Glomerular endothelial cell (primary cell): ENCODE data around the gene RALB.

- RAMPAGE, long total RNA, result no peak
Observed at GRCh38 chr2:119488263-119489139, 35.8 kb downstream of the SCTR start.

GRCh38 chr2:119699179-119699900, 20.3 kb downstream of the TMEM177 start:
- RAMPAGE, long total RNA, result no peak

- RAMPAGE, long total RNA, result no peak
Observed at GRCh38 chr2:119892943-119894042, 119.6 kb upstream of the EPB41L5 start.

GRCh38 chr2:119901906-119902578, 110.8 kb upstream of the EPB41L5 start:
- RAMPAGE, long total RNA, result no peak

DNA sequence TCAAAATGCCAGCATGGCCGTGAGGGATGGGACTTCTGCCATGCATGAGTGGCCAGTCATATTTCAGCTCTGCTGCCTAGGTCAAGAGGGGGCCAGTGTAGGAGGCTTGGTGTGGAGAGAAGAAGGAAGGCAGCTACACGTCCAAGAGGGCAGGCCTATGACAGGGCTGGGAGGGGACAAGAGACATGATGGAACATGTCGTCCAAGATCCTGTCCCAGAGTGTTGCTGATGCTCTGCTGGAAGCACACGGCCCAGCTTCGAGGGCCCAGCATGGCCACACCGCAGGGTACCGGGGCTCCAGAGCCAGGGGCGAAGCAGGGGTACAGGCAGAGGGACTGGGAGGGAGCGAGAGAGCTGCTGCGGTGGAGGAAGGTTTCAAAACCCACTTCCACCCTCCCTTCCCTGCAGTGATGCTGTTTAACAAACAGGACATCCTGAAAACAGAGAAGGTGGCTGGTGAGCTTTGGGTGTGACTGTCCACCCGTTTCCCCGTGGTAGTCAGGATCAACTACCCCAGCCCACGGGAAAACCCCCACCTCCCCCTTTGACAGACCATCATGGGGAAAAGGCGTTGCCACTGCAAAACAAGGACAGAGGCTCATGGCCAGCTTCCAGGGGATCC, 13.1 kb downstream of the TMEM185B start:
- RAMPAGE, long total RNA, result no peak

GRCh38 chr2:120251959-120252243, 751 bp upstream of the RALB start:
- RAMPAGE, long total RNA, result no peak

DNA sequence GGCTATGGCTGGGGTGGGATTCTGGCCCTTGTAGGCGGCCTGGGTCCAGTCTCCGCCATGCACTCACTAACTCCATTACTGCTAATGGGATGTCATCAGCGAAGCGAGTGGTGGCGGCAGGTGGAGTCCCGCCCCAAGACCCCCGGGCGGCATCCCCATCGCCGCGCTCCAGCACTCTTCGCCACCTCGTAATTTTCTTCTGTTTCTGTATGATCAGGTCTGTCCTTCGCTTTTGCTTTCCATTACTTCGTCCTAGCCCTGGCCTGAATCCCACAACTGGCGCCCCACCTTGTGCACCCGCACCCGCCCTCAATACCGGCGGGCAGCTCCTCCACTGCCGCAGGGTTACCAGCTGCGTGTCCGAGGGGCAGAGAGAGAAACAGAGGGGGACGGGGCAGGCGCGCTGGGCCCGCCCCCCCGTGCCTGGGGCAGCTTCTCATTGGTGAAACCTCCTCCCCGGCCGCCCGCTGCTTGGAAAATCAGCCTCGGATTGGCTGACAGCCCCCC, 355 bp upstream of the RALB start:
- RAMPAGE, long total RNA, result no peak

DNA sequence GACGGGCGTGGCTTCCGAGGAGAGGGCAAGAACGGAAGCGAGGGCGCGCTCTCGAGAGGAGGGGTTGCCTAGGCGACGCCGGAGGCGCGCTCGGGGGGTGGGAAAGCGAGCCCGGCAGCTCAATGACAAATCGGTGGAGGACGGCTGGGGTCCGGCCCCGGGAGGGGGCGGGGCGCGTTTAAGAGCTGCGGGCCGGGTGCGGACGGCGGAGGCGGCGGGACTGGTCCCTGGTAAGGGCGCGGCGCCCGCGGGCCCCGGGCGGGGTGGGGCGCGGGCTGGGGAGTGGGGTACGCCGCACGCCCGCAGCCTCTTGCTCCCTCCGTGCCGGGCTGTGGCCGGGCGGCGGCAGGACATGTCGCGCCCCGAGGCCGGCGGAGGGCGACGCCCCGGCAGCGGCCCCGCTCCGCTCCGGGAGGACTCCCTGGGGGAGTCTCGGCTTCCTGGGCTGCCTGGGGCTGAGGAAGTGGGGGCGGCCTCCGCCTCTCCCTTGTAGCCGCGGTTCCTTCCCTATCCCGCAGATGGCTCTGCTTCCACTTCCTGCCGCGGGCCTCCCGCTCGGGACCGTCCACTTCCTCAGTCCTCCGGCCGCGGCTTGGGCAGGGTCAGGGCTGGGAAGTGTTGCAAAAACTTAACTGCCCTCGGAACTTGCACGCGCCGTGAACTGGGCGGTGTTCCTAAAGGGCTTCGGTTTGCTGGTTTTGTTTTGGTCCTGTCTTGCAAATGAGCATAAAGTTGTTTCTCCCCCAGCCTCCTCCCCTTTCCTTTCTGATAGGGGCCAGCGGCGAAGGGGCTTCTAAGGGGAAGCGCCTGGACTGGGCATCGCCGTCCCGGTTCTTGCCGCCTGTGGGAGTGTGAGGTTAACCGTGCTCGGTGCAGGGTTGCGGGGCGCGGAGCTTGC, at the start of gene RALB:
TSS of gene RALB (plus strand) at position 102 of the 898 bp plus-strand sequence.
- RAMPAGE, long total RNA, result start-site peak on the plus strand centred at position 152 of the sequence, 119 bp wide, 743 and 753 reads in 2 replicates

GRCh38 chr2:120442803-120443476, 97.0 kb downstream of the INHBB start:
- RAMPAGE, long total RNA, result no peak

GRCh38 chr2:120535995-120536439, 190.1 kb downstream of the INHBB start:
- RAMPAGE, long total RNA, result no peak

DNA sequence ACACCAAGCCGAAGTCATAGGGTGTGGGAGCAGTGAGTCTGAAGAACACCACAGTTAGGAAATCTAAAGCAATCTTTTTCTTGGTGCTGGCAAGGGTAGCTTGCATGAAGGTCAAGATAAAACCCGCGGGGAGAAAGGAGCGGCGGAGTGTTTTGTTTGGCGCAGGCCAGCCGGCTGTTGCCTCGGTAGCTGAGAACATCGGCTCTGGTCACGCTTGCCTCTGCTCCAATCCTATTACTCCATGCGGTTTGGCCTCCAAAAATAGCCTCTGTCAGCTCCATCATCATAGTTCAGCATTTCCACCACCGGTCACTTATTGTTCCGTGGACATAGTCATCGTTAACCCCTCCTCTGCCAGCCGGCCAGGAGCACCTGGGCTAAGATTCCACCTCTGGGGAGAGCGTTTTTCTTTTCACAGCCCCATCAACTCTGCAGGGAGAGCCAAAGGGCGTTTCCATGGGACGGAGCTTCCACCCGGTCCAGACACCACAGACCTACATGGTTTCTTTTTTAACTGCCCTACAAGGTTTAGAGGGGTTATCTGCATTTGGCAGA, 169.0 kb upstream of the GLI2 start:
- RAMPAGE, long total RNA, result no peak

- RAMPAGE, long total RNA, result no peak
Observed at GRCh38 chr2:120630063-120630748, 105.5 kb upstream of the GLI2 start.

DNA sequence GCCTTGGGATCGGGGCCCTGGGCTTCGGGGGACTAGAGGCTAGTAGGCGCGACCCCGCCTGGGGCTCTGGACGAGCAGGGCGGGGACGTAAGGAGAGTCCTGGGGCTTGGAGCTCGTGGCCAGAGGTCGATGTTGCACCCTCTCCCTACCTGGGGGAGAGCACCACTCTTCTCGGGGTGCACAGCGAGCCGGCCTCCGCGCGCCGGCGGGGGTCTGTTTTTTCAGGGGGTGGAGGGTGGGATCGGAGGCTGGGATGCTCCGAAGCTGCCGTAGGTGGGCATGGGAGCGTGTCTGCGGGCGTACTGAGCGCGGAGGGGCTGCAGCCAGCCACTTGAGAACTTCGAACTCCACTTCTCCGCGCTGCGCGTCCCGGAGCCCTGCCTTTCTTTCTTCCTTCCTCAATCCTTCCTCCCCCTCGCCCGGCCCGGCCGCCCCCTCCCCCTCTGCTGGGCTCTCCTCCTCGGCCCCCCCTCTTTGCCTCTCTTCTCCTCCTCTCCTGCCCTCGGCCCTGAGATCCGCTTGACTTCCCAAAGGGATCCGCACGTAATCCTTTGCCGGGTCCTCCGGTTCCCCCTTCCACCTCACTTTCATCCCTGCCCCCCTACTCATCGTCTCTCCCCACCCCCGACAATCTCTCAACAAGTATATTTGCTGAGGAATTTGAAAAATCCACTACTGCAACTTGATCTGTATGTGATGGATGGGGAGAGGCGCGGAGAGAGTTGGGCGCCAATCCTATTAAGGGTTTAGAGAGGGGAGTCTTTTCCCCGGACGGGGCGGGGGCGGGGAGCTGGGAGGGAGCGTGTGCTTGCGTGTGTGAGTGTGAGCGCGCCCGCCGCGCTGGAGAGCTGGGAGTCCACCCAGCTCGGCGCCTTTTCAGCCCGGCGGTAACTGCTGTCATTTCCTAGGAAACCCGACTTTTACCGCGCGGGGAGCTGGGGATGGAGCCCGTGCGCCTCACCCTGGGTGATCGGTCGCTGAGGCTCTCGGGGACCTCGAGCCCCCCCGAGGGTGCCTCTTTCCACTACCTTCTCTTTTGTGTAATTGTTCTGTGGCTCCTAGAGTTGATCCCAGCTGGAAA, 1.1 kb downstream of the GLI2 start:
- RAMPAGE, long total RNA, result no peak

GRCh38 chr2:120845185-120845670, 109.6 kb downstream of the GLI2 start:
- RAMPAGE, long total RNA, result no peak

- RAMPAGE, long total RNA, result no peak
Observed at GRCh38 chr2:121015606-121016768, 269.0 kb downstream of the TFCP2L1 start.

DNA sequence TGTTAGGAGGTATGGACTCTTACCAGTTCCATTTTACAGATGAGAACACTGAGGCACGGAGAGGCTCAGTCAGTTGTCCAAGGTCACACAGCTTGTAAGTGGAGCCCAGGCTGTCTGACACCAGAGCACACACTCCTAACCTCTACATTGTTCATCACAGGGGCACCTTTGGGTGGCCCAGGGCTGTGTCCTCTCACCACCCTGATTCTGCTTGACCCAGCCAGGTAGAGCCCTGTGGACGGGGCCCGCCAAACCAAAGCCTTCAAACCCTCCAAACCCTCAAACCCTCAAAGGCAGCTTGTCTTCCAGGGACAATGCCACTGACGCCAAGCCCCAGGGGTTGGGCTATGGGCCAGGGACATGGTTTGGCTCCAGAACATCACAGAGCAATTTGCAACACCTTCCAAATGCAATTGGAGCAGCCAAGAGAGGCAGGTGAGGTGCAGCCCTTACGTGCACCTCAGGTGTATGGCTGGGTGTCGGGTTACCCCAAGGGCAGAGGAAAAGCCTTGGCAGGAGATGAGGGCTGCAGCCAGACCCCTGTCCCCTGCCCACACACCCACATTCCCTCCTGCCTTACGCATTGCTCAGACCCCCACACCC, 89.0 kb downstream of the TFCP2L1 start:
- RAMPAGE, long total RNA, result no peak

DNA sequence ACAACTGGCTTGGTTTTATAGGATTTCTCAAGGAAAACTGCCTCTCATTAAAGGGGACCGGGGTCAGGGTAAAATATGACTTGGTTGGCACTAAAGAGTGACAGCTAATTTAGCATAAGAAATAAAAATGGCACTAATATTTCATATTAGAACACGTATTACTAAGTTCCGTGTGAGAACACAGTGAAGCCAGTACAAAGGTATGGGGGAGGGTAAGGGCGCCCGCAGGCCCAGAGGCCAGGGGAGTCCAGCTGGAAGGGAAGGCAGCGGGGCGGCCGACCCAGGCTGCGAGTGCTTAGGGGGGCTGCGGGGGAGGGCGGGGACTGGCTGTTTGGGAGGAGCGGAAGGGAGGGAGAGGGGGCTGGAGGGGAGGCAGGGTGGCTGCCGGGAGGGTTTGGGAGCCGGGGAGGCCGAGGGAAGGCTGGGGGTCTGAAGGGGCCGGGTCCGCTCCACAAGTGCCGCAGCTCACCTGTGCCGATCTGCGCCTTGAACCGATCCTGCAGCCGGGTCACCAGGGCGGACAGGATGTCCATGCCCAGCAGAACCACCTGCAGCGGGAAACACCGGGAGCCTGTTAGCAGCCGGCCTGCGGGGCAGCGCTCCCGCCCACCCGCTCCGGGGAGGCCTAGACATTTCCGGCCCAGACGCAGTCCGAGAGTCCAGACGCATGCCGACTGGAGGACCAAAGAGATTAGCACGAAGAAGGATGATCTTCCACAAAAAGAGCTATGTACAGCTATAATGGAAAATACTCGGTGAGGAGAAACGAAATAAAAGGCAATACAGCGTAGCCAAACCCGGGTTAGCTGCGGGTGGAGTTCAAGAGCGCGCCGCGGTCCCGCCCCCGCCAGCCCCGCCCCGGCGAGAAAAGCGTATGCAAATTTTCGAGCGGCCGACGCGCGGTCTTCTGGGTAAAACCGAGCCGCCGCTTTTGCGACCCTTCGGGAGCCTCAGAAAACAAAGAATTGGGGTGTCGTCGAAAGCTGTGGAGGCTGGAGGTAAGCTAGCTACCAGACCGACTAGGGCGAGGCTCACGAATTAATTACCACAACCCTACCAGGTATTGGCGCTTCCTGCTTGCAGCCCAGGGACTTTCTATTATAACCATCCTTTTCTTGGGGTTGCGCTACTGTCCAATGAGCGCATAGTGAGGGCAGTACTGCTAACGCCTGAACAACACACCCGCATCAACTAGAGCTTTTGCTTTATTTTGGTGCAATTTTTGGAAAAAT, 119.1 kb downstream of the CLASP1 start:
- RAMPAGE, long total RNA, result no peak

- RAMPAGE, long total RNA, result no peak
Observed at GRCh38 chr2:121596208-121597098, 52.8 kb downstream of the CLASP1 start.

DNA sequence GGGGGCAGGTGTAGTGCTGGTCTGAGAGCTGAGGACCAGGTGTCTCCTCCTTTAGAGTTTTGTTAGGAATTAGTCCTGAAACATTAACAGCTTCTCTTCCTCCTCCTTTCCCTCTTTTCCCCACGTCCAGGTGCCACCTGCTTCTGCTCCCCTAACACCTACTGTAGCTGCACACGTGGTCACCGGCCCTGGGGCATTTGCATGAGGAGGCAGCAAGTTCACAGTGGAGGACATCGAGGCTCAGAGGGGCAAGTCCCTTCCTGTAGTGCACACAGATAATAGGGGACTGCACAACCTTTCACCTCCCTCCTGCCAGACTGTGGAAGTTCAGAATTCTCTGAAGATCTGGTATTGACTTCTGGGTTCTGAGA, 111.9 kb downstream of the TSN start:
- RAMPAGE, long total RNA, result no peak

DNA sequence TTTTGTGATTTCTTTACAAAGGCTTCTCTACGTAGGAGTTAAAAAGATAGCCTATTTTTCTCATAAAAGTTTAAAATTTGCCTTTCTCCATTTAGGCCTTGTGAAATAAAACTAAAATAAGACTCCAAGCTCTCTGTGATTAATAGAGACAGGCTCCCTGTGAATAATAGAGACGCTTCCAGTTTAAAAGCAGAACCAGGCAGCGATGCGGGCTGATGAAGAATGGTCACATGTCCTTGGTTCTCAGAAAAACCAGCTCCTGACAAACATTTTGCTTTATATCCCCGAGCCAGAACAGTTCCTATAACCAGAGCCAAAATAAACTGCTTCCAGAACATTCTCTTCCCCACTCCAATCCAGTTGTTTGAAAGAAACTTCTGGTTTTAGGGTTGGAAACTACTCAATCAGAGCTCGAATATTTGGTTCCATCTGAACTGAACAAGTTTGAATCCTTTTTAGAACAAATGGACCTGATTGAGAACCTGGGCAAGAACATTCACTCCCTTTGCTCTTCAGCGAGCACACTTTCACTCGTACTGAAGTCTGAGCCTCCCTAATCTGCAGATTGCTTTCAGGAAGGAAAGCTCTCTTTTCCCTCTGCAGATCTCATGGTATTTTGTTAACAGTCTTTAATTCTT, 213.7 kb downstream of the TSN start:
- RAMPAGE, long total RNA, result no peak